HT1080 (cell line): ENCODE results near the genes HPCAL4 and PPT1.

RAMPAGE:
- cytosol, long total RNA = no peak
- long total RNA = no peak
- nucleus, long total RNA = no peak
These were observed 49.5 kb upstream of the BMP8A start for GRCh38 chr1:39441593-39442618.

DNA sequence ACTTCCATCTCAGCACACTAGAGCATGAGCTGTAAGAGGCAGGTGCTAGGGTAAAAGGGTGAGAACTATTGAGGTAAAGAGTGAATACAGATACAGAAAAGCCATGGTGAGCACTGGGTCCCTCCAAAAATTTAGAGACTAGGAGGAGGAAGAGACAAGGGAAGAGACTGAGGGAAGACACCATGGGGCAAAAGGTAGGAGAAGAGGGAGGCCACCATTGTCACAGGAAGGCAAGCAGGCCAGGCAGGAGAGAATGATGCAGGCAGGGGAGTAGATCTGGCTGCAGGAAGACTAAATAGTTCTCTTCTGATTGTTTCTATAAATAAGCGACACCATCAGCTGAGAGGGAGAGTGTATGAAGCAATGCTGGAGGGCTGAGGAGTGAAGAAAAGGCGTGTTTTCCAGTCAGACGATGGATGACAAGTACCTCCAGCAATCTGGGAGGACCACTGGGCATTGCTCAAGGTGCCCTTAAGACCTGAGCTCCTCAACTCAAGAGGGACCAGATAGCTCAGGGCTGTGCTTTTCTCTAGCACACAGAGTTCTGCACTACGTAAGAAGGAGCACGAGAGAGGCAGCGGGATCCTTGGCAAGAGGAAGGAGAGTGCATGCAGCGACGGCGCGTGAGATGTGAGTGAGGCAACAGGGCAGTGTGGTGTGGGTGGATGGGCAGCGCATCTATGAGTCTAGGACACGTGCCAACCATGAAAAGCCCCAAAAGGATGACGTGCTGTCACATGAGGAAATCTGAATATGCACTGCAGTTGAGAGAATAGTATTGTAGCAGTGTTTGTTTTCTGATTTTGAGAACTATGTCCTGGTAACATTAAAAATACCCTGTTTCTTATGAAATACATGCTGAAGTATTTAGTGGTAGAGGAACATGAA, 36.1 kb downstream of the PABPC4 start:
RAMPAGE:
- cytosol, long total RNA = no peak
- long total RNA = no peak
- nucleus, long total RNA = no peak

RAMPAGE:
- cytosol, long total RNA = no peak
- long total RNA = no peak
- nucleus, long total RNA = no peak
These were observed 18.1 kb downstream of the PABPC4 start for GRCh38 chr1:39558442-39559031.

DNA sequence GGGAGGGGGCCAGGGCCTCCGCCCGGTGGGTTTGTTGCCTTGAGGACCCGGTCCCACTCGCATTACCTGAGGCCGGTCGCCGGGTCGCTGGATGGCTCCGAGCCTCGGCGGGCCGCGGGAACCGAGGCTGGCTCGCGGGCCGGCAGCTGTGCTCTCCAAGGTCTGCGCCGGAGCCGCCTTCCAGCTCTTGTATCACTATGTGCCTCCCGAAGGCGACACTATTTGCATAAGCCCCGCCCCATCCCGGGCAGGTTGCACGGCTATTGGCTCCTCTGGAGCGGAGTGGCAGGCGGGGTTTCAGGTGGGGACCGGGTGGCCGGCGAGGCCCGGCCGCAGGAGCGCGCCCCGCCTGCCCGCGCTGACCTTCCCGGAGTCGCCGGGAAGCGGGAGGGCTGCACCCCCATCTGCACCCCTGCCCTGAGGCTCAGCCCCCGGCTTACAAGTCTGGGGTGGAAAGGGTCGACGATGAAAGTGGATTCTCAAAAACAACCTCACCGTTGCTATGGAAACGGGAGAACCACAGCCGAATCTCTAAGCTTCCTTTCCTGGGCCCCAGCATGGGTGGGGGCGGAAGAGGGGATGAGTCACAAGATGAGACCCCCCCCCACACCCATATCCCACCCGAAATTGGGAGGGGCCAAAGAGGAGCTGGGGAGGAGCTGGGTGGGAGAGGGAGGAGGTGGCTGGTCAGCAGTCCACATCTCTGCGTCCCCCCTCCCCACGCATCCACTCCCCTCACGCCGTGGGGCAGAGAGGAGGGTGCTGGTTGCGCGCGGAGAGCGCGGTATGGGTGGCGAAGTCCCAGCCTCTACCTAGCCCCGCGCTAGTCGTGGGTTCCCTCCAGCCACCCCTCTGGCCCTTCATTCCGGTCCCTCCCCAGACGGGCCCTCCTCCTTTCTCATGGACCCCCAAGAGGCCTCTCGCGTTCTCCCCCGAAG, at the start of gene HPCAL4:
HPCAL4 (minus strand) TSS at position 194 of the 938 bp plus-strand sequence.
RAMPAGE:
- cytosol, long total RNA = no peak
- long total RNA = no peak
- nucleus, long total RNA = no peak

DNA sequence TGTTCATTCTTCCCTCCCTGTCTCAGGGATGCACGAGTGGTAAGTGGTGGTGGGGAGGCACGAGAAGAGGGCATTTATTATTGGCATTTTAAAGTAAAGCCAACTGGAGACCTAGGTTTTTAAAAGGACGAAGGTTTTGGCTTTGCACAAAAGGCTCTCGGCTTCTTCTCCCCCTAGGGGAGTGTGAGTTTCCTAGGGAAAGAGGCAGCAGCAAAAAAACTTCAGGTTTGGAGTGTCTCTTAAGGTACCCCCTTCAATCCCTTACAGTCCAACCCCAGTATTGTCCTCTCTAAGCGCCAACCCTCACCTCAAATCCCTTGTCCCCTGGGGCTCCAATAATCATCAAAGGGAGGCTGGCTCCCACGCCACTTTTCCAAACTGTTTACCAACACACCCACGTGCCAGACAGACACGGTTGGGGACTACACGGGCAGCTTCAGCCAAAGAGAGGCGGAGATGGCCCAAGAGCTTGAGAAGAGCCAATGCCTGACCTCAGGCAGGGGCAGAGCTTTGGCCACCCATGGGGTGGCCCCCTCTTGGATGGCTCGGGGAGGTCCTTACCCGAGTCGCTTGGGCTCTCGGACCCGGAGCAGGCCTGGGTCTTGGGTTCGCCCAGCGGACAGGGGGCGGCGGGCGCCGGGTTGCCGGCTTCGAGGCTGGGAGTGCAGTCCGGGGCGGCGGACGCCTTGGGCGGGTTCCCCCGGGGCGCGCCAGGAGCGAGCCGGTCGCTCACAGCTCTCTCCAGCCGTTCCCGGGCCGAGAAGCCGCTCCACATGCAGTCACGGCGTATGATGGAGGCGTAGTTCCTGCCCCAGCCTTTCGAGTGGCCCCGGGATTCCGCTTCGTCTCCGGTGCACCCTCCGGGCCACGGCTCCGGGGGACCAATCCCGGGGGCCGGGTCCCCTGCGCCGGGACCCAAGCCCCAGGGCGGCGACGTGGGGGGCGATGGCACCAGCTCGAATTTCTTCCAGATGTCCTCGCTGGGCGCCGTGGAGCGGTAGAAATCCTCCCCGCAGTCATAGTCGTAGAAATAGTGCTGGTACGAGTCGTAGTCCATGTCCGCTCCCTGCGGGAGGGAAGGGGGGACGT, 995 bp downstream of the MYCL start:
RAMPAGE:
- cytosol, long total RNA = no peak
- long total RNA = no peak
- nucleus, long total RNA = no peak

DNA sequence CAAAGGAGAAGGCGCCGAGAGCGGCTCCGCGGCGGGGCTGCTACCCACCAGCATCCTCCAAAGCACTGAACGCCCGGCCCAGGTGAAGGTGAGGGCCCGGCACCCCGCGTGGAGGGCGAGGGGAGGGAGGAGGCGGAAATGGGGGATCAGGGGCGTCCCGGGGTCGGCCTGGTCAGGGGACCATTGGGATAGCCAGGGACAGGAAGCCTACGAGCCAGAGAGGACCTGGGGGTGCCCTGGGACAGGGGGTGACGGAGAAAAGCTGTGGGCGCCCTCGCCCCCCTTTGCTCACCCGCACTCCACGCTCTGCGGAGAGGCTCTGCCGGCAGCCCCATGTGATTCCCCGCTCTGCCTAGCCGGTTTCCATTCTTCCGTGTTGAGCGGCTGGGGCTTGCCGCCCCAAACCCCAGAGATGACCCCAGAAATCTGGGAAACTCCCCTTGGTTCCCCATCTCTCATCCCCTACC, 386 bp downstream of the MFSD2A start:
RAMPAGE:
- cytosol, long total RNA = no peak
- long total RNA = no peak
- nucleus, long total RNA = no peak

RAMPAGE:
- cytosol, long total RNA = no peak
- long total RNA = no peak
- nucleus, long total RNA = no peak
These were observed 1.0 kb downstream of the MFSD2A start for GRCh38 chr1:39955765-39956560.

GRCh38 chr1:39964386-39964758, 9.4 kb downstream of the MFSD2A start:
RAMPAGE:
- cytosol, long total RNA = no peak
- long total RNA = no peak
- nucleus, long total RNA = no peak

GRCh38 chr1:39969042-39969866, 14.3 kb downstream of the MFSD2A start:
RAMPAGE:
- cytosol, long total RNA = no peak
- long total RNA = no peak
- nucleus, long total RNA = no peak

DNA sequence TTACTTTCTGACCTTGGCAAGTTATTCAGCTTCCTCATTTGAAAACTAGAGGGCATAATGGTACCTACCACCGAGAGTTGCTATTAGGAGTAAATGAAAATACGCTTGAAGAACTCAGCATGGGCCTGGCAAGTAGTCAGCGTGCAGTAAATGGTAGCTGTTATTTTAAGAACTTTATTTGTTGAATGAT, 1.2 kb upstream of the CAP1 start:
RAMPAGE:
- cytosol, long total RNA = no peak
- long total RNA = no peak
- nucleus, long total RNA = no peak

DNA sequence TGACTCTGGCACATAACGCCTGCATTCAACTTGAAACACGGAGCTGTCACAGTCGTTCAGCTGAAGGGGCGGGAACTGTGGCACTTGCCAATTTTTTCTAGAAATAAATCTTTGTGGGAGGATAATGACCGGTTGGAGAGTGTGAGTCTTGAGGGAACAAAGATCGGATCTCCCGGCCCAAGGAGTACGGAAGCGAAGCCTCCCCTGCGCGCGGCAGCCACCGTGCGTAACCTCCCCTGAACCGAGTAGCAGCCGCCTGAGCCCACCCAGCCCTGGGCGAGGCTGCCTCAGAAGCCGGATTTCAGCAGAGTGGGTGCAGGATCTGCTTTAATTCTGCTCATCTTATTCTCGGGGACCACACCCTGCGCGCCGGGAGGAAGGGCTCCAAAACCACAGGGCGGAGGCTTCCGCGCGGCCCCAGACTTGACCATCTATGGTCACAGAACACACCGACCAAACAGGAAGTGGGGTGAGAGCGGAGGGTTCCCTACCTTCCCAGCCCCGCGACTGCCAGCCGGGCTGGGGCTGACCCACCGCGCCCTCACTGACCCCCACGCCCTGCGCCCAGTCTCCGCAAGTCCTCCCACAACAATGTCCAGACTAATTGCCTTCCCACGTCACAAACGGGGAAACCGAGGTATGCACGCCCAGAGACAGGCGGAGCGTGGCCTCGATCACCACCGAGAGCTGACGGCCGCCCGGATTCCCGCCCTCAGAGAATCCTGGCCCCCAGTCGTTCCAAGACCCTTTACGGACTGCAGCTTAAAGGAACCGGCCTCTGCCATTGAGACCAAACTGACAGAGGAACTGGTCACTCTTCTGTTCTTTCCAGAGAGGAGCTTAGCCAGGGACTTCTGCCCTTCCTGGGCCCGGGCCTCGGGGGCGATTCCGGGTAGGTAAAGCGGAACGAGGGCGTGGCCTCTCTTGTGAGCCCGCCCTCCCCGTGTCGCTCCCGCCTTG, 673 bp upstream of the CAP1 start:
RAMPAGE:
- cytosol, long total RNA = no peak
- long total RNA = no peak
- nucleus, long total RNA = no peak

GRCh38 chr1:40096471-40097528, at the start of gene PPT1:
Gene PPT1, minus strand, starts transcription at chr1:40097252.
RAMPAGE:
- cytosol, long total RNA = no peak
- long total RNA = start-site peak on the minus strand at chr1:40097245-40097254, 134 reads
- nucleus, long total RNA = start-site peak on the minus strand at chr1:40097245-40097254, 95 and 95 reads in 2 replicates

DNA sequence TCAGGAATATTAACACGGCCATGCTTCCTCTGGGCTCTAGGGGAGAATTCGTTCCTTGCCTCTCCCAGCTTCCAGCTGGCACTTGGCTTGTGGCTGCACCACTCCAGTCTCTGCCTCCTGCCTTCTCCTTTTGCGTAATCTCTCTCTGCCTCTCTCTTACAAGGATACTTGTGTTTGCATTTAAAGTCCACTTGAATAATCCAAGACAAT, 21.1 kb upstream of the RLF start:
RAMPAGE:
- cytosol, long total RNA = no peak
- long total RNA = no peak
- nucleus, long total RNA = no peak

DNA sequence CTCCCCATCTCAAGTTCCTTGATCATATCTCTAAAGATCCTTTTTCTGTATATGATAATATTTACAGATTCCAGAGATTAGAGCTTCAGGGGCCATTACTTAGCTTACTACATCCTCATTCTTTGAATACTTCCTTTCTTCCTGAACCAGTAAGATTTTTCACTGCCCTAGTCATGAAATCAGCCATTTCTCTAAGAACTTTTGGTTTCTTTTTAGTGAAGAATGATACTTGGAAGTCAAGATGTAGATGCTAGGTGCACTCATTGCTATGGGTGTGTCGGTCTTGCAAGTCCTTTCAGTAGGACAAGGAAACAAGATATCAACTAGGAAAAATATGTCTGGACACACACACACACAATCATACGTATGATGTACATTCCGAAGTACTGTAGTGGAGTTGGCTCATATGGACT, 20.8 kb upstream of the RLF start:
RAMPAGE:
- cytosol, long total RNA = no peak
- long total RNA = no peak
- nucleus, long total RNA = no peak

DNA sequence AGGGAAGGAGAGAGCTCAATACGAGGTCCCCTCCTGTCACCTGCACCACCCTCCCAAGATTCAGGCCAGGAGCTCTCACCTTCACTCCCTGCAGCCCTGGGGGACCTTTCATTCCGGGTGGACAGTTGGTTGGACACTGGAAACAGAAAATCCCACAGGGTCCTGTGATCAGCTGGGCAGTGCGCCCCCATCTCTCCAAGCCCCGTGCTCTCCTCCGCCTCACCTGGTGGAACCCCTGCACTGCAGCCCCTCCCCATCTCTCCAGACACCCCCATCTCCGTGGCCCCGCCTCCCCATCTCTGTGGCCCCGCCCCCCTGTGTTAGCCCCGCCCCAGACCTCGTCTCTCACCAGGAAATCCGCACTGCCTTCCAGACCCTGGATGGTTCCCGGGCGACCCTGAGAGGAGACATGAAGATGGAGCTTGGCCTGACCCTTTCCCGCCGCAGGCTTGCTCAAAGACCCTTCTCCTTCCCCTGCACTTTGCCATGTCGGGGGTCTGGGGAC, 5.9 kb downstream of the COL9A2 start:
RAMPAGE:
- cytosol, long total RNA = no peak
- long total RNA = no peak
- nucleus, long total RNA = no peak

DNA sequence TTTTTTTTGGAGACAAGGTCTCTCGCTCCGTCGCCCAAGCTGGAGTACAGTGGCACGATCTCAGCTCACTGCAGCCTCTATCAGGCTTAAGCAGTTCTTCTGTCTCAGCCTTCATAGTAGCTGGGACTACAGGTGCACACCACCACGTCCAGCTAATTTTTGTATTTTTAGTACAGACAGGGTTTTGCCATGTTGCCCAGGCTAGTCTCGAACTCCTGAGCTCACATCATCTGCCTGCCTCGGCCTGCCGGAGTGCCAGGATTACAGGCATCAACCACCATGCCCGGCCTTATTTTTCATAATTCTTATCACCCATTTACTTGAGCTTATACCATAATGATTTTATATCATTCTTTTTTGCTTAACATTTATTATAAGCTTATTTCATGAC, 13.3 kb downstream of the SMAP2 start:
RAMPAGE:
- cytosol, long total RNA = no peak
- long total RNA = no peak
- nucleus, long total RNA = no peak

RAMPAGE:
- cytosol, long total RNA = no peak
- long total RNA = no peak
- nucleus, long total RNA = no peak
These were observed 36.6 kb upstream of the ZFP69B start for GRCh38 chr1:40413537-40414143.

DNA sequence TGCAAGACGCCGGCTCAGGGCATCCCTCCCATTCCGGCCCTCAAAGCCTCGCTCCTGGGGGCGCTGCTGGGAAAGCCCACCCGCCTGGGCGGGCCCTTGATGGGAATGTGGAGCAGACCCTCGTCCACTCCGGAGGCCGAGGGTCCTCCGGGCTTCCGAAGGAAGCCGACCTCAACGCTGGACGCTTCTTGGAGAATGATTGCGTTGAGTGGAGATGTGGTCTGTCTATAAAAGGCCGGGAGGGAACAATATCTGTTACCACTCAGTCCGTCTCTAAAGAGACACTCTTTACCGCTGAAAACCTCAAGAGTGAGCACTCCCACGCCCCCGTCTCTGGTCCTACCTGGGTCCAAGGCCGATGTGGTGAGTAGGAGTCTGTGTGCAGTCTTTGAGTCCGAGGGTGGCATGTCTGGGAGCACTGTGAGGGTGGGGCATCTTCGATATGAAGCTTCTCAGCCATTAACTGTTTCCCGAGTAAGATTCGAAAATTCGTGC, 489 bp downstream of the ZFP69 start:
RAMPAGE:
- cytosol, long total RNA = no peak
- long total RNA = no peak
- nucleus, long total RNA = no peak

DNA sequence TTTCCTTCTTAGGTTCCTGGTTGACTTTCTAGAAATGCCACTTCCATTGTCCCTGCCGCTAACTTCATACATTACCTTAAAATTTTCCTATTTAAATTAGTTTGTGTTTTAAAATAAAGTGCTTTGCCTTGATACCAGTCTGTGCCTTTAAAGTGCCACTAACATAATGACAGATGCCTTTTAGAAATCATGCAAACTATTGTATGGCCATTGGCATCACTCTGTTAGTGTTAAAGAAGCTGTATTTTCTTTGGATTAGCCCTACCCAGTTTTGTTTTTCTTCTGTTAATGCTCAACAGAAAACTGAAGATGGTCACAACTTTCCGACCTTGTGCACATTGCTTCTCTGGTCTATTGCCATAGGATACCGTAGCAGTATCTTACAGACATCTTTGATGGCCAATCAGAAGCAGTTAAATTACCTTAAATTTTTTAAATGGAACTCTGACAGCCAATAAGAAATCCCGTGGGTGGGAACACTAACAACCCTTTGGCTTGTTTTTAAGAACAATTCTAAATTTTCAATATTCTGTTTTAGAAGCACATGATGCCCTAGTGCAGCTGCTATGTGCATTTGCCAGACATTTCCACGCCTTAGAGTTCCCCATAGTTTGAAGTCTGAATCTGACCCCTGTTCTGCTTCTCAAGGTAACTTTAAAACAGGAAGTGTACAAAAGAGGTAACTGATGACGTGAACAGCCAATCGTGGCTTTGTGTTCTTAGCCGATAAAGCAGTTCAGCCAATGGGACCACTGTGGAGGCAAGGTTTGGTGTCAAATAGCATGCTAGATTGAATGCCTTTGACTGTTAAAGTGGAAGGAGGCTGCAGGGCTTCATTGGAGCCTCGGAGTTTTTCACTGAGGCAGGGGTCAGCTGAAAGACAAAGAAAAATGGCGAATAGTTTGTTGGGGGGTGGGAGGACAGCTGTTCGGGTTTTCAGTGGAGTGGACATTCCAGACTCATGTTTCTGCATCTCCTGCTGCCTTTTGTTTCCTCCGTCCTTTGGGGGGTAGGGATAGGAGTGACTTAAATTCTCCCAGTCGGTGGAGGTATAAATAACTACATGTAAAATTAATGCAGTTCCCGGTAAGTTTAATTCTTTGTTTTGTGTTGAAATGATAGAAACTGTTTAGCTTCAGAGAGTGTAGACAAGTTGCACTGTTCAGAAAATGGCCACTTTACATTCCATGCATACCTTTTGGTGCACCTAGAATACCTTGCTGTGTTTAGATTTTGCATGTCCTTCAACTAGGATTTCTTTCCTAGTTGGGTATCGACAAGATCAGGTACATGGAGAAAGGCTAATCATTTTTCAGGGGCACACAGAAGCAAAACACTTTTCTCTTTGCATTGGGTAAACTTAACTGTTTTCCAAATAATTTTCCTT, 17.5 kb downstream of the NFYC start:
RAMPAGE:
- cytosol, long total RNA = no peak
- long total RNA = no peak
- nucleus, long total RNA = no peak

RAMPAGE:
- cytosol, long total RNA = no peak
- long total RNA = no peak
- nucleus, long total RNA = no peak
These were observed 74.1 kb downstream of the SCMH1 start for GRCh38 chr1:41167831-41168526.